ENCODE results near the gene PLAAT1.

DNA sequence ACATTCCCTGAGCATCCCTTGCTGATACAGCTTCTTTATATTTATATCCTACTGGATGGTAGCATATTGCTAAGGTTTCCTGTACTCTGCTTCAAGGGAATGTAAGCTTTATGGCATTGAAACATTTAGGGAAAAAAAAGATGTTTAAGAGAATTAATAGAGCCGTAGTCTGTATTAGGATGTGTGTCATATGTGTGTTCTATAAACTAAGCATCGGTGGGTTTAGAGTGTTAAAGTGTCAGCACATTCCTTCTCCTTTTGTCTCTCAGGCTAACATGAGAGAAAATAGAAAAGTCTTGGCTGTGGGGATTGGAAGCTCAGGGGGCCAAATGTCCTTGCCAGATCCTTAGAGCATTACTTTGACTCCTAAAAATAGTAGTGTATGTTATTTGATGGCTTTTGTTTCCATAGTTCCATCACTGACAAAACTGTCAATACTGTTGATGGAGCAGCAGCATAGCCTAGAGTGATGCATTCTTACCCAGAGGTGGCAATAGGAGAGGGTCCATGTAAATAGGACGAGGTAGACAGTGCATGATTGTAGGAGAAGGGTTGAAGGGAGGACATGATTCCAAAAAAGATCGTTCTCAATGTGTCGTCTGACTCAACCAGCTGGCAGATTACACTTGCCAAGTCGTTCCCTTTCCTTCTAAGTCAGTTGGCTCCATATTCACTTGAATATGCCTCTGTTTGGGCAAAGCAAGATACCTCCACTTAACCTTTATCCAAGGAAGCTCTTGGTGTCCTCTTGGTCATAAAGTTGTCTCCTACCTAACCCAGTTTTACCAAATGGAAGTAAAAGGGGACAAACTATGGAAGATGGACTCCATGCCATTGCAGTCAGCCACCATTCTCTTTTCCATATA lies 282.7 kb upstream of the TPRG1 start:
- RRBS: no CpG with 5 or more reads among the region's 6 CpGs

DNA sequence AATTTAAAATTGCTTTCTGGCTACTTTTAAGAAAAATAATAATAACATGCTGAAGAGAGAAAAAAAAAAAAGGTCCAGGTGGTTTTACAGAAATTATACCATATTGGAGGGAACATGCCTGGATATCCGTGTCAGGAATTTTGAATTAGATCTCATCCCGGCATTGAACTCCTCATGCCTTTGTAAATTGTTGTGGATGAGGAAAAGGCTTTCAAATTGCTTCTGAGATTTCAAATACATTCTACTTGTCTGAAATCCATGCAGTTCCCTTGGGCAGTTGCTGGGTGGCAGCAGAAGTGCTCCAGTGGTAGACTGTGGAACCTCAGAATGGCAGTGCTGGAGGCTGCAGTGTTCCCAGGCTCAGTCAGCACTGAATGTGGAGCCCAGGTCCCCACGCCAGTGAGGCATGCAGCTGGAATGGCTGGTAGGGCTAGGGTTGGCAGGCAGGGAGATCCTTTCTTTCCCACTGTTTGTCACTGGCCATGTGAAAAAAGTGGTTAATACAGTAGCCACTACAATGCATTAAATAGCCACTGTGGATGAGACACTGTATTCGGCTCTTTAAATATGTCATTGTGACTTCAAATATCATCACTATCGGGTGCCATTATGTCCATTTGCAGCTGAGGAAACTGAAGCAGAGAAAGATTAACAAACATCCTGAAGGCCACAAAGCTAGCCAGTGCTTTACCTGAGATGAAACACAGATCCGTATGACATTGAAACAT lies 98.5 kb downstream of the TPRG1 start:
- RRBS: no CpG with 5 or more reads among the region's 6 CpGs

DNA sequence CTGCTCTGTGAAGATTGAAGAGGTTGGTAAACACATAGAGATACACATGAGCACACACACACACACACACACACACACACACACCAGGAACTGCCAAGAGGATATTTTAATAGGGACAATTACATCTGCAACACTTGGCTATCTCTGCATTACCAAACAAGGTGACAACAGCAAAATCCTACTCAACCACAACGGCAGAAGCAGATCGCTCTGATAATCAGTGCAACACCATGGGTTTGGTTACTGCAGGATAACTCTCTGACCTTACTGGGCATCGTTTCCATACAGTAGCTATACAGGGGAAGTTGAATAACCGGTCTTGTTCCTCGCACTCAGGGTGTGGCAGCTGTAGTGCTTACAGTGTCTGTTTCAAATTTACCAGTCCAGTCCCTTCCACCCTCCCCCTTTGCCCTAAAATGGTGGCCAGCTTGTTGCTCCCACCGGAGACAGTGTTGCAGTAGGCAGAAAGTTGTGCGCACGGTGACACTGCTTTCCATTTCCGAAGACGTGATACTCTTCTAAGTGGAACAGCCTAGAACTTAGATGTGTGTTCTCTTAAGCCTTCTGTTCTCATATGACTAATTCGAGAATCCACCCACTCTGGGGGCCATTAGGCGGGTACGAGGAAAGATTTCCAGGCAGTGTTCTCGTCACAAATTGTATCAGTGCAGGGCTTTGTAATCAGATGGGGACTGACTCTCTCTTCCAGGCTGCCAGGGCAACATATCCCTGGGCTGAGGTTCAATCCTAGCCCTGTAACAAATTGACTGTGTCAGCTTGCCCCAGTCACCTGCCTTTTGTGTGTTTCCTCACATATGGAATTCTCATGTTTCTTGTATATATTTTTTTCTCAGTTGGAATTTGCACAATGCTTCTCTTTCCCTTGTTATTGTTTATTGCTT lies 176.1 kb downstream of the P3H2 start:
- RRBS: no CpG with 5 or more reads among the region's 14 CpGs

DNA sequence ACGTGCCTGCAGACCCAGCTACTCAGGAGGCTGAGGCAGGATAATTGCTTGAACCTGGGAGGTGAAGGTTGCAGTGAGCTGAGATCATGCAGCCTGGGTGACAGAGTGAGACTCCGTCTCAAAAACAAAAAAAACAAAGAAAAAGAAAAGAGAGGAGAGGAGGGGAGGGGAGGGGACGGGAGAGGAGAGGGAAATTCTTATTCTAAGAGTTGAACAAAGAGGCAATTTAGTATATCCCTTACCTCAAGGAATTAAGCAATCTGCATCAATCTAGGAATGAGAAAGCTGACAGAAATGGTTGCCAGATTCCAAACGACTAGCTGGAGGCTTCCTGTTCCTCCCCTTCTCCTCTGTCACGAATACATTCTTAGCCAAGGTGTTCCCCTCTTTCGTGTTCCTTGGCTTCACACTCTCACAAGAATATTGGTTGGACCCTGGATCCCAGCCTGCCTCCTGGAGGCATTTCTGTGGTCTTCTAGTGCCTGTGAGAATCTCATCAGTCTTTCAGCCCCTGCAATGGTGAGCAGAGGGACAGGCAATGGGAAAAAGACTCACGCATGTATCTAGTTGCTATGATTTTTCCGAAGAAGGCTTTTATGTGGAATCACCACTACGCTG lies 1.4 kb upstream of the P3H2 start:
- RRBS: no CpG with 5 or more reads among the region's 9 CpGs

GRCh38 chr3:190305402-190306103 lies 16.7 kb downstream of the CLDN1 start:
- RRBS: no CpG with 5 or more reads among the region's 1 CpG

DNA sequence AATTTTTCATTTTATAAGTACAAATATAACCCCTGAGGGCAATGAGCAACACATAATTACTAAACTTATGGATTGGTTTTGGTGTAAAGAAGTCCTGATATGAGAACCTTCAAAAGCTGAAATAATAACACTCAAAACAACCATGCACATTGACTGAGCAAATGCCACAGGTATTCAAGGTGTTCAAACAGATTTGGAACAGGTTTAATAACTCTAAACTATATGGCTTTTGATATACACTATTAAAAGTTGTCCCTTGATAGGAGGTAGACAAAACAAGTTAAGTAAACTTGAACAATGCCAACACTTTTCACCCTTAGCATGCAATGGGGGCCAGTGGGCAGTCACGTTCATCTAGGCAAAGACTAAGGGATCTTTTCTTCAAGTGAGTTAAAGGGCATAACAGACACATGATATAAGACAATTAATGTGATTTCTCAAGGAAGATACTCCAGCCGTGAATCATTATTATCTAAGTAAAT lies 1.8 kb downstream of the CLDN1 start:
- RRBS: no CpG with 5 or more reads among the region's 2 CpGs

DNA sequence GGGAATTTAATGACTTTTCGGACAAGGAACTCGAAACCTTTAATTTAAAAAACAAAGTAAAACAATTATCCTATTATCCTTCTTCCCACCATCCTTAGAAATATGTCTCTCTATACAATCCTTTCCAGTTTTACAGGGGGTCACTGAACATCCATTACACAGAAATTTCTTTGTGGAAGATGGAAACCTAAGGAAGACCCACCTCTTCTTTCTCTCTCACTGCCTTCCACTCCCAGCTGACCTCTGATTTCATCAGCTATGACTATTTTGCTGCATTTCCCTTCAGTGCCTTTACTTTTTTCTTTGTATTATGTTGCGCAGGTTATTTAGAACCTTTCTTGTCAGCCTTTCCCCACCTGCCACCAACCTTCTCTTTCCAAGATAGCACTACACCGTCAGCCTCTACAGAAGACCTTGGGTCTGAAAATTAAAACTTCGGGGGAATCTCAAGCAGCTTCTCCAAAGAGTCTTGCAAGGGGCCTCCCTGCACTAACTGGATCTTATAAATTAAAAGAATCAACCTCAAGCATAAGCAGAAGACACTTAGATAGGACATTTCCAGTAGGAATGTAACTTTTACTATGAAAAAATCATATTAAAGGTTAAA lies 1.2 kb downstream of the CLDN1 start:
- RRBS: no CpG with 5 or more reads among the region's 5 CpGs

- RRBS: no CpG with 5 or more reads among the region's 1 CpG
Measured at GRCh38 chr3:190330707-190331558, 8.7 kb upstream of the CLDN1 start.

- RRBS: no CpG with 5 or more reads among the region's 4 CpGs
Measured at GRCh38 chr3:190345873-190346300, 23.6 kb upstream of the CLDN1 start.

GRCh38 chr3:190641470-190642037 lies 127.7 kb downstream of the IL1RAP start:
- RRBS: no CpG with 5 or more reads among the region's 5 CpGs

- RRBS: no CpG with 5 or more reads among the region's 3 CpGs
Measured at GRCh38 chr3:190807503-190808335, 54.8 kb downstream of the GMNC start.

- RRBS: no CpG with 5 or more reads among the region's 6 CpGs
Measured at GRCh38 chr3:191246105-191246552, 47.1 kb downstream of the OSTN start.

DNA sequence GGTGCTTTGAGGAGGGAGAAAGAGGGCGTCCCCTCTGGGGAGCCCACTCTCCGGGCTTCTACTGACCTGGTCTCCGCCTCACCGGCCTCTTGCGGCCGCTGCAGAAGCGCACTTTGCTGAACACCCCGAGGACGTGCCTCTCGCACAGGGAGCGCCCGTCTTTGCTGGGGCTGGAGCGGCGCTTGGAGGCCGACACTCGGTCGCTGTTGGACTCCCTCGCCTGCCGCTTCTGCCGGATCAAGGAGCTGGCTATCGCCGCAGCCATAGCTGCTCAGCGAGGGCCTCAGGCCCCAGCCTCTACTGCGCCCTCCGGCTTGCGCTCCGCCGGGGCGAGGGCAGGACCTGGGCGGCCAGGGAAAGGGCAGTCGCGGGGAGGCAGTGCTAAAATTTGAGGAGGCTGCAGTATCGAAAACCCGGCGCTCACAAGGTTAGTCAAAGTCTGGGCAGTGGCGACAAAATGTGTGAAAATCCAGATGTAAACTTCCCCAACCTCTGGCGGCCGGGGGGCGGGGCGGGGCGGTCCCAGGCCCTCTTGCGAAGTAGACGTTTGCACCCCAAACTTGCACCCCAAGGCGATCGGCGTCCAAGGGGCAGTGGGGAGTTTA lies 319.3 kb downstream of the FGF12 start:
- RRBS: 27% methylated on average over 13 of the region's 46 CpGs

GRCh38 chr3:192943191-192943894 lies 25.7 kb upstream of the MB21D2 start:
- RRBS: no CpG with 5 or more reads among the region's 10 CpGs

GRCh38 chr3:193240896-193241687 lies at the start of gene PLAAT1:
Gene PLAAT1, plus strand, starts transcription at chr3:193241222.
- RRBS: 14% methylated on average over 49 of the region's 93 CpGs

- RRBS: no CpG with 5 or more reads among the region's 1 CpG
Measured at GRCh38 chr3:193552847-193553243, 1.9 kb downstream of the ATP13A4 start.

DNA sequence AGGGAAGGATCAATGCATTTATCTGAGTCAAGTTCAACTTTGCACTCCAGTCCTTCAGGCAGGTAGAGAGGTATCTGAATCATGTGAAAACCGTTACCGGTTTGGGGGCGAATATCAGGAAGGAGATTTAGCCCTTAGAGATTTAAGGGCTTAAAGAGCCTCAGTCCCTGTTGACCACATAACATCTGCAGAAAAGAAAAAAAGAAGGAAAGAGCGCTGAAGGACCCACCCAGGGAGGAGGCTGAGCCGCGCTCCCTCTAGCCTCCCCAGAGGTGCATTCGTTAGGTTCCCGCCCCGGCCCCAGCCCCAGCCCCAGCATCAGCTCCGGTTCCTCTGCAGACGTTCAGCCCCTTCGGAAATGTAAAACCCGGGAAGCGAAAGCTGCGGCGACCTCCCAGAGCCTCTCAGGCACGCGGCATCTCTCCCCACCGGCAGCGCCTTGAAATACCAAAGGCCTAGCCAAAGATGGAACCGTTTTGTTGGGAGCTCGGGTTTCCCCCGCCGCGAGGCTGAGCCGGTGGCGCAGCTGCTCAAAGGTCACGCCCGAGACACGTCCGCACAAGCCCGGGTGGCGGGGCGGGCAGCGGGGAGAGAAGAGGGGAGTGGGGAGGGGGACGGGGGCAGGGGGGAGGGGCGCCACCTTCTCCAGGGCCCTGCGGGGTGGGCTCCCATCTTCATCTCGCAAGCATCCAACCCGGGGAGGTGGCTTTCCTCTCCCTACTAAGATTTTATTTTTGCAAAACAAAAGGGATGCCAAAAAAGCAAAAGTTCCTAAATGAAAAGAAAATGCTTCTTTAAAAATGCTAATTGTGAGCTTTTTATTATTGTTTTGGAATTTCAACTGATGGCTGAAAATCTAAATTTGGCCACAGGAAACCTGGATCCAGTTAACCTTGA lies 77.7 kb upstream of the HES1 start:
- RRBS: 9% methylated on average over 21 of the region's 40 CpGs

GRCh38 chr3:194082489-194083368 lies 53.2 kb upstream of the HES1 start:
- RRBS: no CpG with 5 or more reads among the region's 13 CpGs

DNA sequence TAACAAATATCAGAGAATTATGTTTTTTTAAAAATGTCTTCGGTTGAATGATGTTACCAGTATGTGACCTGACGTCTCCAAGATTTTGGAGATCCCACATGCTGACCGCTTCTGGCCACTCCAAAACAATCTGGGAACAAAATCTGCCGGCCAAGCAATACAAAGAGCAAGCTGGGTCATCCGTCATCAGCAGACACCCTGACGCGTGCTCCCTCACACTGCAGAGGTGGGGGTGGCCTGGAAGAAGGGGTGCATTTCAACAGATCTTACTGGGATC lies 33.6 kb downstream of the HES1 start:
- RRBS: no CpG with 5 or more reads among the region's 7 CpGs